BJ (cell line): ENCODE measurements around the genes FAM200A and GJC3.

DNA sequence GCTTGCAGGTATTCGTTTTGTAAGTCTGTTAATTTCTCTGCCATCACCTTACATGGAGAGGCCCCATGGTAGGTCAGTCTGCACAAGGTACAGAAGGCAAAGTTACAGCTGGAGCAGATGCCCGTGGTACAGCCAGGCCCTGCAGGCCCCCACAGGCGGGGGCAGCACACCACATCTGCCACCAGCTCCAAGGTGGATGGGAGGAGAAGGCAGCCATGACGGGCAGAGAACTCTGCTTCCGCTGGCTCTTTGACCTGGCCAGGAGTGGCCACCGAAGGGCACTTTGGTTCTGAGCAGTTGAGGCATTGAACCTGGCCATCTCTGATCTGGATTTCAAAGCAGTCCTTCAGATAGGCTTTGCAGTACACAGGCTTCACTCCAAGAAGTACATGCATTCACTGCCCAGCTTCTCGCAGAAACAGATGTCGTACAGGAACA is 120.5 kb downstream of the TRRAP start:
- CAGE, long polyA plus RNA: no peak
- RRBS: no CpG with 5 or more reads among the region's 8 CpGs

DNA sequence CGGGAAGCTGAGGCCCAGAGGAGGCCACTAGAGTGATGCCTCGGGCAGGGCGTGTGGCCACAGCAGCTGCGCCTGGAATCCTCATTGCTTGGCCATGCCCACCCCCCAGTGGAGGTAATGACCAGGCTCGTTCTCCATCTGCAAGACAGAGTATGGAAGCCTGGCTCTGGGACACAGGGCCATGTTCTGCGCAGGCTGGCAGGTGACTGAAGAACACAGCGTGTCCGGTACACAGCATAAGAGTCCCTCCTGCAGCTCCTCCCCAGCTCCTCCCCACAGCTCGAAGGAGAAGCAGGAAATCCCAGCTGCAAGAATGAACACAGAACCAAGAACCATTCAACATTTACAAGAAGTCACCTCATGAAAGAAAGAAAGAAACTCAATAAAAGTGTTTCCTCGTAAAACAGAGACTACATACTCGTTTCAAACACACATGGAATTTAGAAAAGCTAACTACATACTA is 64.8 kb downstream of the SMURF1 start:
- CAGE, long polyA plus RNA: no peak
- RRBS: no CpG with 5 or more reads among the region's 11 CpGs

- CAGE, long polyA plus RNA: no peak
- RRBS: no CpG with 5 or more reads among the region's 7 CpGs
Observed at GRCh38 chr7:99127532-99128113, 16.3 kb downstream of the SMURF1 start.

DNA sequence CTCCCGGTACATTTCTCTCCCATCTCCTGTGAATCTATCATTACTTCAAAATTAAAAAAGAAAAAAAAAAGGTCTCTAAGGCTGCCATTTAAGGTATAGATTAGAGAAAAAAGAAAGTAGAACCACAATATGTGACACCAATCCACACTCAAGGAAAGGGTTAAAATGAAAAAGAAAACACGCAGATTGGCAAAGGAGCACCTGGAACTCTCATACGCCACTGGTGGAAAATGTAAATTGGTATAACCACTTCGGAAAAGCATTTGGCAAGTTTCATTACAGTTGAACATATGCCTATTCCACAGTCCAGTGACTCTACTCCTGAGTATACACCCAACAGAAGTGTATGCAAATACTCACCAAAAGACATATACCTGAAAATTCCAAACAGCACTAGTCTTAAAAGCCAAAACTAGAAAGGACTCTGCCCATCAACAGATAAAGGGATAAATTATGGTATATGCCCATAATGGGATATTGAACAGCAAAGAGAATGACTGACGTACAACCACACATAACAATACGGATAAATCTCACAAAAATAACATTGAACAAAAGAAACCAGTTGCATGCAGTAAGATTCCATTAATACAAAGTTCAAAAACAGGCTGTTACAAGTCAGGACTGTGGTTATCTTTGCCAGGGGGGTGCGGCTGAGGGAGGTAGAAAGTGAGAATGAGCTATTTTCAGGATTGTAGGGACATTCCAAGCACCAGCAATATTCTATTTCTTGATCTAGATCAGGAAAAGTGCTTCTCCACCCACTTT is 10.4 kb downstream of the SMURF1 start:
- CAGE, long polyA plus RNA: no peak
- RRBS: no CpG with 5 or more reads among the region's 7 CpGs

- CAGE, long polyA plus RNA: no peak
- RRBS: no CpG with 5 or more reads among the region's 9 CpGs
Observed at GRCh38 chr7:99137492-99138085, 6.3 kb downstream of the SMURF1 start.

DNA sequence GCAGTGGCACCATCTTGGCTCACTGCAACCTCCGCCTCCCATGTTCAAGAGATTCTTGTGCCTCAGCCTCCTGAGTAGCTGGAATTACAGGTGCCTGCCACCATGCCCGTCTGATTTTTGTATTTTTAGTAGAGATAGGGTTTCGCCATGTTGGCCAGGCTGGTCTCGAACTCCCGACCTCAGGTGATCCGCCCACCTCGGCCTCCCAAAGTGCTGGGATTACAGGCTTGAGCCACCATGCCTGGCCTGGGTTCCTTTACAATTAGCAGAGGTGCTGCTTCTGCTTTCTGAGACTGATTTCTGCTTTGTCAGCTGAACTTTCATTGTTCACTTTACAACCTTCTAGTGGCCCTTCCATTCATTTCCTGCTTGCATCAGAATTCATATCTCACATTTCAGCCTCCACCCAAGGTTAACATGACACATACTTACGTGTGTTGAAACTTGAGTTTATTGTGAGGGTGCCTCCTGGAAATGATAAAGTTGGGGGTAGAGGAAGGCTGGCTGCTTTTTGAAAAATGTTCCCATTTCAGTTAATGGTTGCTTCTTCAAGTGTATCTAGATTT is 4.8 kb downstream of the ARPC1A start:
- CAGE, long polyA plus RNA: no peak
- RRBS: no CpG with 5 or more reads among the region's 8 CpGs

DNA sequence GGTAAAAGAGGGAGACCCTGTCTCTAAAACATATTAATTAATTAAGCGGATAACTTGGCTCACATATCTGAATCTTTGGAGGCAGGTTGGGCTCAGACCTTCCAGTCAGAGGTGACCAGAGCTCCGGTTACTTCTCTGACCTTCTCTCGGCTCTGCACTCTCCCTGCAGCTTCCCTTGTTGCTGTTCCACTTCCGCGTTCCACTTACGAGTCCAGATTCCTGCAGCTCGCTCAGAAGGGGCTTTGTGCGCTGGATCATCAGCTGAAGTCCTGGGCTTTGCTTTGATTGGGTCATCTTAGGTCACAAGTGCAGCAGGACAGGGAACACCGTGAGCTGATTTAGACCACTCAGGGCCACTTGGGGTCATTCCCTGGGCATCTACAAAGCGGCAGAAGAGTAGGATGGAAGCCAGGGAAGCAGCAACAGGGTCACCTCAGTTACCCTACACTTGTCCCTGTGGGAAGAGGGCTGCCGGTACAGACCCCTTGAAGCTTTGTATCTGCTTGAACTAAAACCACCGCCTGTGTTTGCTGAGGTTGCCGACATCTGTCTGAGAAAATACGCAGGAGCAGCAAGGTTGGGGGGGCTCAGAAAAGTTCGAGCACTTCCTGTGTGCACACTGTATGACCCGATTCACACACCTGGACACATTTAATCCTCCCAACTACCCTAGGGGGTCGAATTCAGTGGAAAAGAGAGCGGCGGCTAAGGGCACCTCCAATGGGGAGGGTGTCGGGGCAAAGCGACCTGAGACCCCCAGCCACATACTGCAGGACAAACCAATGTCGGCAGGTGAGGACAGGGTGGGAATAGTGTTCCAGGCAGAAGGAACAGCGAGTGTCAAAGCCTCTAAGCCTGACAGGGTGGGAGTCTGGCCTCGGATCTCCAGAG is 1.8 kb upstream of the ARPC1B start:
- CAGE, long polyA plus RNA: no peak
- RRBS: no CpG with 5 or more reads among the region's 24 CpGs

- CAGE, long polyA plus RNA: no peak
- RRBS: 86% methylated on average over 2 of the region's 12 CpGs
Observed at GRCh38 chr7:99380937-99381501, 6.5 kb downstream of the ARPC1B start.

GRCh38 chr7:99418191-99418603 is 9.4 kb downstream of the BUD31 start:
- CAGE, long polyA plus RNA: no peak
- RRBS: no CpG with 5 or more reads among the region's 10 CpGs

DNA sequence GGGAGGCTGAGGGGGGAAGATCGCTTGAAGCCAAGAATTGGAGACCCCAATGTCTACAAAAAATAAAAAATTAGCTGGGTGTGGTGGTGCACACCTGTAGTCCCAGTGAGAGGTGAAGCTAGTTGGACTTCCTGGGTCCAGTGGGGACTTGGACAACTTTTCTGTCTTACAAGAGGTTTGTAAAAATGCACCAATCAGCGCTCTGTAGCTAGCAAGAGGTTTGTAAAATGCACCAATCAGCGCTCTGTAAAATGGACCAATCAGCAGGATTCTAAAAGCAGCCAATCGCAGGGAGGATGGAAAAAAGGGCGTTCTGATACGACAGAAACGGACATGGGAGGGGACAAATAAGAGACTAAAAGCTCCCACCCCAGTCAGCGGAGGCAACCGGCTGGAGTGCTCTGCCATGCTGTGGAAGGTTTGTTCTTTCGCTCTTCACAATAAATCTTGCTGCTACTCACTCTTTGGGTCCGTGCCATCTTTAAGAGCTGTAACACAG is 1.1 kb upstream of the ZNF394 start:
- CAGE, long polyA plus RNA: no peak
- RRBS: no CpG with 5 or more reads among the region's 11 CpGs

DNA sequence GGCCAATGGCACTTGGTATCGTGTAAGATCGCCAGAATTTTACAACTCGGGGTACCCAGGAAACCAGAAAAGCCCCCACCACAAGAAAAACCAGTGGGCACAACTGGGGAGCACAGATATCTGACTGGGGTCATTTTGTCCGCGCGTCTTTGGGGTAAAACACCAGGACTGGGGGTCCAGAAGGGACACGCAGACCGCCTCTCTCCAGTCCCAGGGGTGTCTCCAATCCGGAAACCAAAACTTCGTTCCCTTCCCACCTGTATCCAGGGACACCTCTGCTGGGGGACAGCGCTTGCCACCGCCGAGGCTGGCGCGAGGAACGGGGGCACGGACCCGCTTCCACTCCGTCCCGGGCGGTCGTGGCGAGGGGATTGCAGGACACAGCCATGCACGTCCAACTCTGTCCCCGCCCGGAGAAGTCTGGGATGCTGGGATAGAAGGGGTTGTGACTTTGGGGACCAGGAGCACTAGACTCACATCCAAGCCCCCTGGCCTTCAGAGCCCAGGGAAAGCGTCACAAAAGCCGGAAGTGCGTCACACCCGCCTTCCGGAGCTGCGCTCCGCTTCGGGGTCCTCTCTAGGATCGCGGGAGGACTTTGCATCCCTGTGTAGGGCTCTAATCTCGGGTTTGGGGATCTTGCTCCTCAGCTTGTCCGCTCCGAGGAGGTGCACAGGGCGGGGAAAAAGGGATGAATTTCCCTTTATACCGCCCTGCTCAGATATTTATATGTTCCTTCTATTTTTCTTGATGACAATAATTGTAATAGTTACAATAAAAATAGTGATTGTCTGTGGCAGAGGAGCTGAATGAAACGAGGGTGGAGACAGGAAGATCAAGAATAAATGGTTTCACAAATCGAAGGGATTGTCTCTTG is at the start of gene FAM200A:
Gene FAM200A, minus strand, starts transcription at position 518 of the 875 bp plus-strand sequence.
- CAGE, long polyA plus RNA: no peak
- RRBS: 2% methylated on average over 15 of the region's 43 CpGs

- CAGE, long polyA plus RNA: no peak
- RRBS: no CpG with 5 or more reads among the region's 2 CpGs
Observed at GRCh38 chr7:99667198-99667579, 12.6 kb downstream of the CYP3A5 start.

- CAGE, long polyA plus RNA: no peak
- RRBS: no CpG with 5 or more reads among the region's 1 CpG
Observed at GRCh38 chr7:99730015-99730216, 5.1 kb downstream of the CYP3A7 start.

GRCh38 chr7:99791808-99792109 is 7.8 kb upstream of the CYP3A4 start:
- CAGE, long polyA plus RNA: no peak
- RRBS: no CpG with 5 or more reads among the region's 2 CpGs

DNA sequence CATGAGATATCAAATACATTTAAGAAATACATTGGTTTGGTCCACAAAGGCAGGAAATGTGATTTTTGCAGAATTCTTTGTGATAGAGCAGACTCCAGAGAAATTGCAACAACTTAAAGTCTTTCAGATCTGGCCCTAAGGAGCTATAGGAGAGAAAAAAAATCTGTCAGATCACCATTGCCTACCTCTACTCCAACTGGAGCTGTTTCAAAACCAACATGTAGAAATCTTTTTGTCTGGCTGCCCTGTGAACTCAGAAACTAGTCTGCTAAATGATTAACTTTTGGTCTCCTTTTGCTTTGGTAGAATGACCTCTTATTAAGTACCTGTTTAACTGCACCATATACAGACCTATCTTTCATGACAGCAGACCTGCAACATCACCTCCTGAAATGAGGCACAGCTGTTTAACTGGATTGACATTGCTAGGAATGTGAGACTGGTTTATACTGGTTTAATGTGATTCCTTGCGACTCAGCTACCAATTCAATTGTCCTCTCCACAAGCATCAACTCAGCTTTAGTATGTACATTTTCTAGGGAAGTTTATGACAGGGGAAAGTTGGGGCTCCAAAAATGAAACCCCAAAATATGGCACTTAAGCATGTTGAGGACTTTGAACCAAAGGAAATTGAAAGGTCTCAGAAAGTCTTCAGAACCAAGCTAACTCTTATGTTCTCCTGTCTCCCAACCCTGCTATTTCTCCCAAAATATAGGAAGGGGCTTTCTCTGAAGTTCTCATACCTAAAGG is 1.8 kb downstream of the CYP3A43 start:
- CAGE, long polyA plus RNA: no peak
- RRBS: no CpG with 5 or more reads among the region's 1 CpG

GRCh38 chr7:99897875-99898279 is 21.0 kb upstream of the OR2AE1 start:
- CAGE, long polyA plus RNA: no peak
- RRBS: no CpG with 5 or more reads among the region's 3 CpGs

DNA sequence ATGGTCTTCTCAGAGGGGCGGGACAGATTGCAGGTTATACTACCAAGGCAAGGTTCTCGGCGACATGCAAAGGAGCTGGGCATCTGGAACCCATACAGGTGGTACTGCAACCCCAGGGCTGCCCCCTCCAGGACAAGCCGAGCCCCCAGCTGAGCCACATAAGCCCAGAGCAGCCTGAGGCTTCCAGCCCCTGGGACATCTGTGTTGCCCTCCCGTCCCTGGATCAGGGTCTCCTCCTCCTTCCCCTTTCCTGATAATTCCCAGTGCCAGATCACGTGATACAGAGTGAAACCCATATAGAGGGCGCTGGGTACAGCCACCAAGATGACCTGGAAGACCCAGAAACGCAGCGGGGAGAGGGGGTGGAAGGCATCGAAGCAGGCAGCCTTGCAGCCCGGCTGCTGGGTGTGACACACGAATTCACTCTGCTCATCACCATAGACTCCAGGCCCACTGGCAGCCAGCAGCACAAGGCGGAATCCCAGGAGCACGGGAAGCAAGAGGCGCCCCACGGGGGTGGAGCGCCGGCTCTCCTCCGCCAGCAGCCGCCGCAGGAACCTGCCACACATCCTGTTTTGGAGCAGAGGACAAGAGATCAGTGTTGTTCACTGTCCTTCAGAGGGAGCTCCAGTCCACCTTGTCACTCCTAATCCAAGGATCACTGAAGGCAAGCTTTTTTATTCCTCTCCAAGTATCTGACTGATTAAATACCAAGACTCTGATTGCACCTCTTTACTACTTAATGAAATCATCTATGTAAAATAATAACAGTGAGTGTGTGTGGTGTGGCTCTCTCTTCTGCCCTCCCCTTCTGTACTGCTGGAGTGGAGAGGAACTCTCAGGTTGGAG is at the start of gene GJC3:
Gene GJC3, minus strand, starts transcription at position 569 of the 849 bp plus-strand sequence.
- CAGE, long polyA plus RNA: no peak
- RRBS: no CpG with 5 or more reads among the region's 21 CpGs

GRCh38 chr7:99983203-99983964 is 7.6 kb upstream of the AZGP1 start:
- CAGE, long polyA plus RNA: no peak
- RRBS: no CpG with 5 or more reads among the region's 9 CpGs

- CAGE, long polyA plus RNA: no peak
- RRBS: no CpG with 5 or more reads among the region's 12 CpGs
Observed at GRCh38 chr7:99992431-99992633, 16.5 kb upstream of the AZGP1 start.

GRCh38 chr7:99997190-99998234 is 17.9 kb upstream of the ZKSCAN1 start:
- CAGE, long polyA plus RNA: no peak
- RRBS: no CpG with 5 or more reads among the region's 43 CpGs